Uterus (tissue), 7 donors: ENCODE measurements around a stretch of chr3.

GRCh38 chr3:33416556-33417125 lies 23.6 kb downstream of the UBP1 start:
- PRO-cap, 4 experiments: no peak in any of the 4 experiments
- RAMPAGE, long total RNA, 2 experiments: start-site peak on the minus strand in 1 of 2 experiments, at chr3:33416772-33416831 at its widest, 10 reads per replicate
- RRBS: no CpG with 5 or more reads among the region's 3 CpGs

GRCh38 chr3:33551041-33552113 lies 111.2 kb upstream of the UBP1 start:
- PRO-cap, 4 experiments: no peak in any of the 4 experiments
- RAMPAGE, long total RNA, 2 experiments: no peak in any of the 2 experiments
- RRBS: no CpG with 5 or more reads among the region's 7 CpGs

- PRO-cap, 4 experiments: peak in 4 of 4 experiments; most common plus-strand start chr3:33799120 (in 3); most common minus-strand start chr3:33799019 (in 4)
- RAMPAGE, long total RNA, 2 experiments: start-site peak on the minus strand in 1 of 2 experiments, at chr3:33798987-33799029 at its widest, 15 reads per replicate
- RRBS: no CpG with 5 or more reads among the region's 45 CpGs
These were observed 530 bp downstream of the PDCD6IP start for GRCh38 chr3:33798720-33799599.

- PRO-cap, 4 experiments: no peak in any of the 4 experiments
- RAMPAGE, long total RNA, 2 experiments: no peak in any of the 2 experiments
- RRBS: no CpG with 5 or more reads among the region's 1 CpG
These were observed 209.8 kb downstream of the PDCD6IP start for GRCh38 chr3:34008203-34008718.

- PRO-cap, 4 experiments: no peak in any of the 4 experiments
- RAMPAGE, long total RNA, 2 experiments: no peak in any of the 2 experiments
- RRBS: no CpG with 5 or more reads among the region's 7 CpGs
These were observed 1.1 kb downstream of the STAC start for GRCh38 chr3:36381269-36381923.

- PRO-cap, 4 experiments: no peak in any of the 4 experiments
- RAMPAGE, long total RNA, 2 experiments: no peak in any of the 2 experiments
- RRBS: no CpG with 5 or more reads among the region's 2 CpGs
These were observed 38.2 kb downstream of the TRANK1 start for GRCh38 chr3:36906496-36907121.

- PRO-cap, 4 experiments: peak in 2 of 4 experiments; most common plus-strand start chr3:36908143 (in 1); most common minus-strand start chr3:36908518 (in 2)
- RAMPAGE, long total RNA, 2 experiments: start-site peak on the minus strand in 1 of 2 experiments, at chr3:36908458-36908533 at its widest, 16 reads per replicate
- RRBS: 11% methylated on average over 5 of the region's 17 CpGs
These were observed 36.8 kb downstream of the TRANK1 start for GRCh38 chr3:36907740-36908835.

GRCh38 chr3:36913301-36913907 lies 31.4 kb downstream of the TRANK1 start:
- PRO-cap, 4 experiments: no peak in any of the 4 experiments
- RAMPAGE, long total RNA, 2 experiments: no peak in any of the 2 experiments
- RRBS: no CpG with 5 or more reads among the region's 5 CpGs

GRCh38 chr3:36988370-36989061 lies 4.4 kb downstream of the EPM2AIP1 start:
- PRO-cap, 4 experiments: no peak in any of the 4 experiments
- RAMPAGE, long total RNA, 2 experiments: no peak in any of the 2 experiments
- RRBS: no CpG with 5 or more reads among the region's 4 CpGs

DNA sequence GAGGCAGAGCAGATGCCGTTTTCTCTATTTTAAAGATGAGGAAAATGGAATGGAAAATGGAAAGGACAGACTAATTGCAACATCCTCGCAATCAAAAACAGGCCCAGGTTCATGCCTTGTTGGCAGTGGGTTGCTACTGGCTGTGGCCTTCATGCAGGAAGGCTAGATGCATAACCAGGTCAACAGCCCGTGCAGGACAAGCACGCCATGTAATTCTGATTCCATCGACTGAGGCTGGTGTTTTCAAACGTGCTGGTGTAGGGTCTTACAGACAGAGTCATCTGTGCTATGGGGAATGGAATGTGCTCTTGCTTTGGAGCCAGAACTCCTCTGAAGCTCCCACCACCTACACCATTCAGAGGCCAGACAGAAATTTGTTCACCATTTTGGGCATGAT lies 37.9 kb downstream of the MLH1 start:
- PRO-cap, 4 experiments: peak in 1 of 4 experiments; most common minus-strand start position 230 of the sequence (in 1)
- RAMPAGE, long total RNA, 2 experiments: no peak in any of the 2 experiments
- RRBS: no CpG with 5 or more reads among the region's 6 CpGs

- PRO-cap, 4 experiments: no peak in any of the 4 experiments
- RAMPAGE, long total RNA, 2 experiments: start-site peak on the minus strand in 1 of 2 experiments, at chr3:37055095-37055154 at its widest, 18 reads per replicate
- RRBS: no CpG with 5 or more reads among the region's 7 CpGs
These were observed 61.7 kb downstream of the MLH1 start for GRCh38 chr3:37054938-37055442.

DNA sequence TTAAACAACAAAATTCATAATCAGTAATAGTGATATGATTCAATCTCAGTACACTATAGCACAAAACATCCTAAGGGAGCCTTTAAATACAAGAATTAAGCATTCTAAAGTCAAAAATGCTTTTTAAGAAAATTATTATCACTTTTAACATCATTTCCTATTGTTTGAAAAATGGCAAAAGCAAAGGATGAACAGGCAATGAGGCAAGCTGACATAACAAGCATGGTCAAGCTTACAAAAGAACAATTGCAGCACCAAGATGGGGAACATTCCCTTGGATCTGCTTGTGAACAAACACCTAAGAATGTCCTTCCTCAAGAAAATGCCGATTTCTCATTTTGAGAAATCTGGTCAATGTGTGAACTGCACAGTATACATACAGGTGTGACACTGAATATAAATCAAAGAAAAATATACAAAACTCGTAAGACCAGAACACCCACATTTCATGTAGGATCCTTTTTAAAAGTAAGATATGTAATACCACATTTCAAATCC lies 59.0 kb downstream of the LRRFIP2 start:
- PRO-cap, 4 experiments: no peak in any of the 4 experiments
- RAMPAGE, long total RNA, 2 experiments: no peak in any of the 2 experiments
- RRBS: no CpG with 5 or more reads among the region's 2 CpGs

- PRO-cap, 4 experiments: no peak in any of the 4 experiments
- RAMPAGE, long total RNA, 2 experiments: no peak in any of the 2 experiments
- RRBS: no CpG with 5 or more reads among the region's 9 CpGs
These were observed 58.9 kb downstream of the GOLGA4 start for GRCh38 chr3:37301942-37302474.

DNA sequence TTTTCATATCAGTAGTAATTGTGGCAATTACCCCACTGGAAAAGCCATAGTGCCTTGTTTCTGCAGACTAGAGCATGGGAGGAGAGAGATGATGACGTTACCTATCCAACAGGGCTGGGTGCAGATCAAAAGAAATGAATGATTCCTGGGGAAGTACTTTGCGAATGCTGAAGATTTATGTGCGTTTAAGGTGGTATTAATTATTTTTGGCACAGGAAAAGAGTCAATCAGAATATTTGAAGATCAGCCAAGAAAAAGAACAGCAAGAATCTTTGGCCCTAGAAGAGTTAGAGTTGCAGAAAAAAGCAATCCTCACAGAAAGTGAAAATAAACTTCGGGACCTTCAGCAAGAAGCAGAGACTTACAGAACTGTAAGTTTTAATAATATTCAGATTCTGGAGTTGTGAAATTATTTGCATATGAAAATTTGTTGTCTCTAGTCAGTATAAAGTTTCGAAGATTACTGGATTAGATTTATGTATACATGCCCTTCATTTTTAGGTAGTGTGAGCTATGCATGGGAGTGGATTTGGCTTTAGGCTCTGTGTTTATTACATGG lies 78.5 kb downstream of the GOLGA4 start:
- PRO-cap, 4 experiments: no peak in any of the 4 experiments
- RAMPAGE, long total RNA, 2 experiments: start-site peak on the plus strand in 1 of 2 experiments, centred at position 287 of the sequence, 13 reads per replicate
- RRBS: no CpG with 5 or more reads among the region's 5 CpGs

GRCh38 chr3:37341441-37341944 lies 98.4 kb downstream of the GOLGA4 start:
- PRO-cap, 4 experiments: no peak in any of the 4 experiments
- RAMPAGE, long total RNA, 2 experiments: no peak in any of the 2 experiments
- RRBS: no CpG with 5 or more reads among the region's 4 CpGs

GRCh38 chr3:37458366-37458936 lies 6.5 kb downstream of the ITGA9 start:
- PRO-cap, 4 experiments: no peak in any of the 4 experiments
- RAMPAGE, long total RNA, 2 experiments: no peak in any of the 2 experiments
- RRBS: no CpG with 5 or more reads among the region's 6 CpGs

DNA sequence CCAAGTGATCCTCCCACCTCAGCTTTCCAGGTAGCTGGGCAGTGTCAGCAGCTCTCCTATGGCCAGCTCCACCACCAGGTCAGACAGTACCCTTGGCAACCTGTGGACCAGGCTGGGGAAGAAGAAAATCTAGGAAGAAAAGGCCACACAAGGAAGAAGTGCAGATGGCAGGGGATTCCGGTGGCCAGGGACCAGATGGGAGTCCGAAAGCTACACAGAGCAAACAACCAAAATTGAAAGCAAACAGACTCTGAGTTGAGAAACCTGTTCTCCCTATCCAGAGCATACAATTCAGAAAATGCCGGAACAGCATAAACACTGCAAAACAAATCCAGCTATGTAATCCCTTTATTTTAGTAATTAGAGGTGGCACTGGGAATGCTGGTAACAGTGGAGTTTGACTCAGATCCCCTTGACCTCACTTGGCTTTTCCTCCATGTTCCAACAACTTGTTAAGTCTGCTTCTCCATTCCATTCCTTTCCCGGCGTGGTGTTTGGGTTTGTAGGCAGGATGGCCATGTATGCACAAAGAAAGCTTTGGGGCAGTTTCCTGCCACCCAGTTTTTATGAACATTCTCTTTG lies 143.4 kb downstream of the ITGA9 start:
- PRO-cap, 4 experiments: no peak in any of the 4 experiments
- RAMPAGE, long total RNA, 2 experiments: no peak in any of the 2 experiments
- RRBS: 100% methylated on average over 1 of the region's 5 CpGs

DNA sequence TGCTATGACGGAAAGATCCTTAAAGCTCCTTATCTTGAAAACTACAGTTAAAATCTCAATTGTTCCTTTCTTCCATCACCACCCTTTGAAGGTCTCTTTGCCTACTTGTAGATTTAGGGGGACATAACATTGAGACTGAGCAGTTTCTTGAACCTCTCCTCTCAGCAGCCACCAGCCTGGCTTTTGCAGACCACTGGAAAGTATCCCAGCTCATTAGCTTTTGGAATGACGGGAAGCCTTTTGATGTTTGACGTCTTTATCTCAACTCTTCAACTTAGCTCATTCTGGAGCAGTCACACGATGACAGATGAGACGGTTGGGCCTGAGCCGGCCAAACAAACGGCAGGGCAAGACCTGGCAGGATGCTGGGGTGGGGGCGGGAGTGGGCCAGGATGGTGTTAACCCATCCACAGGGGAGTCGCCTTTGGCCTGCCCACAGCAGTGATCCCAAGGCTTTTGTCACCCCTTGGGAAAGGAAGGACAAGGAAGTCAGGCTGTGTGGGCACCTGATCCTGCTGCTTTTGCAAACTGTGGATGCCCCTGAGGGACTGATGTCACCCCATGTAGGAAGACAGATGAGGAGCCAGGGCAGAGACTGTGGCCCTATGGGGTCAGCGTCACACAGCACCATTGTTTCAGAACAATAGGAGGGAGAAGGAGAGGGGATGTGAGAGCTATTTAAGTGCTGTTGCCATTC lies 122.1 kb upstream of the CTDSPL start:
- PRO-cap, 4 experiments: no peak in any of the 4 experiments
- RAMPAGE, long total RNA, 2 experiments: no peak in any of the 2 experiments
- RRBS: no CpG with 5 or more reads among the region's 10 CpGs

- PRO-cap, 4 experiments: peak in 3 of 4 experiments; most common minus-strand start chr3:37863466 (in 2)
- RAMPAGE, long total RNA, 2 experiments: no peak in any of the 2 experiments
- RRBS: no CpG with 5 or more reads among the region's 10 CpGs
These were observed 1.4 kb downstream of the CTDSPL start for GRCh38 chr3:37862922-37863681.

GRCh38 chr3:37944256-37945339 lies 46.0 kb upstream of the VILL start:
- PRO-cap, 4 experiments: peak in 3 of 4 experiments; most common plus-strand start chr3:37944783 (in 3); most common minus-strand start chr3:37944706 (in 1)
- RAMPAGE, long total RNA, 2 experiments: no peak in any of the 2 experiments
- RRBS: no CpG with 5 or more reads among the region's 6 CpGs